A172 (cell line): Measurements from ENCODE around the gene DOLK.

DNA sequence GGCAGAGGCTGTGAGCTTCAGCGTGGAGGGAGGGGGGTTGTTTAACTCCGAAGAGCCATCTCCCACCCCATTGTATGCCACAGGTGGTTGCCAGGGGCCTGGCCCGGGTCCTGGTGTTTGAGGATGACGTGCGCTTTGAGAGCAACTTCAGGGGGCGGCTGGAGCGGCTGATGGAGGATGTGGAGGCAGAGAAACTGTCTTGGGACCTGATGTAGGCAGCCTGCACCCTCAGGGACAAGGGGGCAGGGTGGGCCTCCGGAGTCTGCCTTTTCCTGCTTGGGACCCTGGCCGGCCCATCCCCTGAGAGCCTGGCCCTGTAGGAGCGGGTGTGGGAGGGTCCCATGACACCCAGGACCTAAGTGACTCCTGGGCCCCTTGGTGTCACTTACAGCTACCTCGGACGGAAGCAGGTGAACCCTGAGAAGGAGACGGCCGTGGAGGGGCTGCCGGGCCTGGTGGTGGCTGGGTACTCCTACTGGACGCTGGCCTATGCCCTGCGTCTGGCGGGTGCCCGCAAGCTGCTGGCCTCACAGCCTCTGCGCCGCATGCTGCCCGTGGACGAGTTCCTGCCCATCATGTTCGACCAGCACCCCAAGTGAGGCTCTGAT, 13.5 kb downstream of the CERCAM start:
- RAMPAGE, long total RNA: no peak

- RAMPAGE, long total RNA: no peak
Observed at GRCh38 chr9:128495672-128496101, 8.8 kb upstream of the GLE1 start.

- RAMPAGE, long total RNA: no peak
Observed at GRCh38 chr9:128554050-128555023, 1.9 kb downstream of the SPTAN1 start.

GRCh38 chr9:128577025-128577771, 24.8 kb downstream of the SPTAN1 start:
- RAMPAGE, long total RNA: no peak

GRCh38 chr9:128579538-128579823, 27.1 kb downstream of the SPTAN1 start:
- RAMPAGE, long total RNA: no peak

GRCh38 chr9:128689338-128690152, 523 bp downstream of the SET start:
- RAMPAGE, long total RNA: no peak

- RAMPAGE, long total RNA: no peak
Observed at GRCh38 chr9:128792832-128793269, 5.8 kb downstream of the TBC1D13 start.

DNA sequence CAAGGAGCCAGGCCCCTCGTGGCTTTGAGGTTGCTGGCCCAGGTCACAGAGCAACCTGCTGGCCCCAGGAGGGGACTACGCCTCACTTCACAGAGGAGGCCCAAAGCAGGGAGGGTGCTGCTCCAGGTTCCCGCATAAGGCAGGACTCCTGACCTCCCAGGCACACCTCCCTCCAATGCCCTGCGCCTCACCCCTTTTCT, 18.1 kb downstream of the KYAT1 start:
- RAMPAGE, long total RNA: no peak

GRCh38 chr9:128901763-128902781, 18.7 kb upstream of the PHYHD1 start:
- RAMPAGE, long total RNA: no peak

DNA sequence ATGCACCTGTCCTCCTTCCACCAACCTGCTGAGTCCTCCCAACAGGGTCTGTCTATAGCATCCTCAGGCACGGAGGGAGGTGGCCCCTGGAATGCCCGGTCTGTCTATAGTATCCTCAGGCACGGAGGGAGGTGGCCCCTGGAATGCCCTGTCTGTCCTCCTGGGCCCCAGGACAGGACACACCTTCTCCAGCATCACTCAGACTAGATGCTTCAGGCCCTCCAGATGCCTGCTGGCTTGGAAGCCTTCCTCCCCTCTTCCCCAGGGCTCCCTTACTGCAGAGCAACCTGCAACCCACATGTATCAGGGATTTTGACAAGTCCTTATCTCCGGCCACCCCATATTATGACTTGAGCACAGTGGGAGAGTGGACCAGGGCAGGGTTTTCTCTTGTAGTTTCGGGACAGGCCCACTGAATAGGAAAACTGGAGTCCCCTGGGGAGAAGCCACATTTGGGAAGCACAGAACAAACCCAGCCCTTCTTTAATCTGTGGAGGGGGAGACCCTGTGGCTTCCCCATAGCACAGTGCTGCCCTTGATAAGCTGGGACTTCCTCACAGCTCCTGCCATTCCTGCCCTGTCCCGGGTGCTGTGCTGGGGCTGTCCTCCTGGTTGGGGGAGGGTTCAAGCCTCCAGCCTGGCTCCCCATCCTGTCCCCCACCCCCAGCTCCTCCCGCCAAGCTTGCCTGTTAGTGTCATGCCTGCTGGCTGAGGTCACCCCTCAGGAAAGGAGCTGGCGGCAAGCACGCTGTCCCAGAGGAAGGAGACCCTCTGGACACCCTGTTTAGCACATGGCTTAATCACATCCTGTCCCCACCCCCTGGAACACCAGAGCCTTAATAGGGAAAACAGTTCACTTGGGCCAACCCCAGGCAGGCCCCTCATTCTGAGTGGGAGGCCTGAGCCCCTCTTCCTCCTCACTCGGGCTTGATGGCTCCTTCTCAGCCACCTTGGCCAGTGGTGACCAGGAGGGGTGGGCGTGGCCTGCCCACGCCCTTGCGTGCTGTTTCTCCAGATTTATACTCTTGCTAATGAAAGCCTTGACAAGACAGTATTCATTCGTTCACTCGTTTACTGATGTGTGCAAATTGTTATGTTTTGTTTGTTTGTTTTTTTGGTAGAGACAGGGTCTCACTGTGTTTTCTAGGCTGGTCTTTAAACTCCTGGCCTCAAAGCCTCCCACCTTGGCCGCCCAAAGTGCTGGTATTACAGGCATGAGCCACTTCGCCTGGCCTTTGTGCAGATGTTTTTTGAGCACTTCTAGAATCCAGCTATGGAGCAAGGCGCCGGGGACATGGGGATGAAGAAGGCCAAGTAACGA, 9.3 kb upstream of the PHYHD1 start:
- RAMPAGE, long total RNA: no peak

DNA sequence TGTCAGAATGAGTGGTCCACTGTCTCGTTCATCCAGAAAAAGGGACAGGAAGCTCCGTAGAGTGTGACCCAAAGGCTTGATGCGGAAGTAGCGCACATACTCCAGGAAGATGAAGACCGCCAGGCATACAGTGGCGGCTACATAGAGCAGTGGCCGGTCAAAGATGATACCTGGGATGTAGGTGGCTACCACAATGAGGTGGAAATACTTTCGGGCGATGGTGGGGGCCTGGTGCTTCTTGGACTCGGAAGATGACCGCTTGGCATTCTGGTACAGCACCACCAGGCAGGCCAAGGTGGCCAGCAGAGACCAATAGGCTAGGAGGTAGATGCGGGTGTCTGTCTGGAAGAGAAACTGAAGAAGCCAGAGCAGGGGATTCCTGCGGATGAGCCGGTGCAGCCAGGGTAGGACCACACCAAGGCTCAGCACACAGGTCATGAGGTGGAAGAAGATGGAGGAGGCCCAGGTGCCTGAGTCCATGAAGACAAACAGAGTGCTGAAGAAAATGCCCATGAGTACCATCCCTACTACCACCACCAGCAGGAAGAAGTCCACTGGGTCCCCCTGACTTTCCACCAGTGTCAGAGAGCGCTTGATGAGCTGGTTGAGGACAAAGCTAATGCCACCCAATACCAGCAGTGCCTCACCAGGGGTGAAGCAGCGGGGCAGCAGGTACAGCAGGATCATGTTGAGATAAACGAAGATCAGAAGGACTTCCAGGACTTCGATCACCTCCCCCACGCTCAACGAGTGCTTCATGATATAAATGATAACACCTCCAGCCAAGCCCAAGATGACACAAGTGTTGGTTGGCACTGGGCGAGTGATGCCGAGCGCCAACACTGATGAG, 1.1 kb downstream of the DOLK start:
- RAMPAGE, long total RNA: no peak

- RAMPAGE, long total RNA: start-site peak on the plus strand at chr9:128947699-128947709, 539 and 779 reads in 2 replicates
Observed at GRCh38 chr9:128947320-128947869, at the start of gene DOLK. Gene DOLK (minus strand): TSS chr9:128947603.

DNA sequence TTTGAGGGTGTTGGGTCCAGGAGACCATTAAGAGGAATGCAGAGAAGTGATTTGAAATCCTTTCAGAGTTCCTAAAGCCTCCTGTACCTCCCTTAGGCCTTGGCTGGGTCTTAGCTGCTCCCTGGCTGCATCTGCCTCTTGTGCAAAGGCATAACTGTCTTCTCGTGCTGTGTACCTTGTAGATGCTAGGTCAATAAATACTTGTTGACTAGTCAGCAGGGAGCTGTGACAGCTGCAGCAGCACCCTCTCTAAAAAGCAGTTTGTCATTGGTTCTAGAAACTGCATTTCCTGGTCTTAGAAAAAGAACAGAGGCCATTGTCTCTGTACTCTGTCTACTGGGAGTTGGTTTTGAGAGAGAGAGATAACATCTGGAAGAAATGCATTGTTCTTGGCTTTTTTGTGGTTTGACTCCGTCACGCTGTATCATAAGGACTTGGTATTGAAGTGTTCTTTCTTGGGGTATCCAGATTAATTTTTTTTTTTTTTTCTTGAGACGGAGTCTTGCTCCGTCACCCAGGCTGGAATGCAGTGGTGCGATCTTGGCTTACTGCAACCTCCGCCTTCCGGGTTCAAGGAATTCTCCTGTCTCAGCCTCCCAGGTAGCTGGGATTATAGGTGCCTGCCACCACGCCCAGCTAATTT, 32.3 kb downstream of the SH3GLB2 start:
- RAMPAGE, long total RNA: no peak

DNA sequence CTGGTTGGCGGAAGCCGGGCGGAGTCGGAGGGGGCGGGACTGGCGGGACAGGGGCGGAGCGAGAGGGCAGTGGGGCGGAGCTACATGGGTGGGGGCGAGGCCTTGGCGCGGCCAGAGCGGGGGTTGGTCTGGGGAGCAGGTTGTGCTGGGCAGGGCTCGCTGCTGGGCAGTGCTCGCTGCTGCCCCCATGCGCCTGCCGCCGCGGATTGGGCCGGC, 218 bp upstream of the SH3GLB2 start:
- RAMPAGE, long total RNA: no peak

DNA sequence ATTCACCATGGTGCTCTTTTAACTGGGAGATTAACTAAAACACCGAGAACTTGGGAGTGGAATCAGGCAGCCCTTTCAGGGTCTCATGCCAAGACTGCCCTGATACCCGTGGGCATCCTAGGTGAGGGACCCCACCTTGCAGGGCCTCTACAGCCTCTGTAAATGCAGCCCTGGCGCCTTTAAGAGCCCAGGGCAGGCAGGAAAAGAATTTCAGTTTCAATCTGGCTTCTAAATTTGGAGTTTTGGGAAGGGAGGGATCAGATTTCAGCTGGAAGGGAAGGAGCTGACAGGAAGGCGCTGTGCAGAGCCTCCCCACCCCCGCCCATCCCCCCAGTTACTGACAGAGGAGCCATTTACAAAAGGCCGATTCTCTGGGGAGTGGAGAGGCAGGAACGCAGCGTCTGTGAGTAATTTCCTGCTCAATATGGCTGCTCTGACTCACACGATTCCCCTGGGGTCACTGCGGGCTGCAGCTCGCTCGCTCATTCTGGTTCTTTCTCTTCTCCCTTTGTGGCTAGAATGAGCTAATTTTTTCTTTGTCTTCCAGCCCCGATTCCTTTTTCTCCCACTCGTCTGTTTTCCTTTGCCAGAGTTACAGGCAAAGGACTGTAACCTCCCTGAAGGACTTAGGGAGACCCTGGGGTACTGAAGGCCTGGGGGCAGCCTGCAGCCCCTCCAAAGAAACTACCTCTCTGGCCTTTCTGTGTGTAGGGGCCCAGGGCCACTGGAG, 28.7 kb downstream of the PTPA start:
- RAMPAGE, long total RNA: no peak

GRCh38 chr9:129147832-129148185, 30.3 kb downstream of the IER5L start:
- RAMPAGE, long total RNA: no peak

DNA sequence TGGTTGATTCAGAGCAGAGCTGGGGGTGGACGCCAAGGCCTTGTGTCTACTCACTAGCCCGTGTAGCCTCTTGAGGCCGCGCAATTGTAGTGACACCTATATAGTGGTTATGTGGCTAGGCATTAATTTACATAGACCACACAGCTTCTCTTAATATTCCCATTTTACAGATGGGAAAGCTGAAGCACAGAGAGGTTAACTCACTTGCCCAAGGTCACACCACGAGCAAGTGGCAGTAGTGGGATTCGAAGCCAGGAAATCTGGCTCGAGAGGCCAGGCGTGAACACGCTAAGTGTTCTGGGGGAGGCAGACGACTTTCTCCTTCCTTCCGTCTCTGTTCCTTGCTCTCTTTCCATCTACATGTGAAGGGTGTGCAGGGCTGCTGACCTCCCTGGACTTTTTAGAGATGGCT, 49.7 kb upstream of the IER5L start:
- RAMPAGE, long total RNA: no peak

DNA sequence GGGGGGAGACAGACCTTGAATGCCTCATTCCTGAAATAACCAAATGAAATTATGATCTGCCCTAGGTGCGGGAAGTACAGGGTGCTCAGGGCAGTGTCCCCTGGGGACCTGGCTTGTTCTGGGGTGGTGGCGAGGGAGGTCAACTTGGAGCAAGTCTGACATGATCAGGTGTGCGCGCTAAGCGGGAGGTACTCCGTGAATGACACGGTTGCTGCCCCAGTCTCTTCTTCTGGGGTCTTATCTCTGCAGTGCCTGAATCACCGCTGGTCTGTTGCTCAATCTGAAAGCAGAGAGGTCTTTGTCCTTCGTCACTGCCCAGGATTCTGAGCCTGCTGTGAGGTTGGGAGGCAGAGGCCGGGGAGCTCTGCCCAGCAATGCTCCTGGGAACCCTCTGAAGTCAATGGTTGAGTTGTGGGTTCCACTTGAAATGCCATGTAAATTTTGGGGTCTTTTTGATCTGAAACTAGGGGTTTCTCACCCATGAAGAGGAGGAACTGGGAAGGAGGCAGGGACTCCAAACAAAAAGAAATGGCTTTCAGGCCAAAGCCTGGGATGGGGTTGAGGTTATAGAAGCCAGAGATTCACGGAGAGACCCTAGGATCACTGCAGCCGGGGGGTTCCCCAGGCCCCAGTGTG, 51.6 kb upstream of the IER5L start:
- RAMPAGE, long total RNA: no peak

GRCh38 chr9:129237092-129237689, 59.1 kb upstream of the IER5L start:
- RAMPAGE, long total RNA: no peak

DNA sequence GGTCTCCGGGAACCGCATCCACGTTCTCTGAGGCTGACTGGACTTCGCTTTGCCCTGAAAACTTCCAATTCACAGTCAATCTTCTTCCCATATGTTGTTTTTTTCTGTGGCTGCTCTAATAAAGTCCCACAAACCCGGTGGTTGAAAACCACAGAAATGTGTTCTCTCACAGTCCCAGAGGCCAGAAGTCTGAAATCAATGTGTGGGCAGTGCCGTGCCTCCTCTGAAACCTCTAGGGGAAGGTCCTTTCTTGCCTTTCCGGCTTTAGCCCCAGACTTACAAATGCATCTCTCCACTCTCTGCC, 93.0 kb upstream of the IER5L start:
- RAMPAGE, long total RNA: no peak